Glomerular endothelial cell (primary cell): Measurements from ENCODE around the gene ASNS.

- RAMPAGE, long total RNA = no peak
Observed at GRCh38 chr7:96263256-96264055, 58.4 kb downstream of the SLC25A13 start.

DNA sequence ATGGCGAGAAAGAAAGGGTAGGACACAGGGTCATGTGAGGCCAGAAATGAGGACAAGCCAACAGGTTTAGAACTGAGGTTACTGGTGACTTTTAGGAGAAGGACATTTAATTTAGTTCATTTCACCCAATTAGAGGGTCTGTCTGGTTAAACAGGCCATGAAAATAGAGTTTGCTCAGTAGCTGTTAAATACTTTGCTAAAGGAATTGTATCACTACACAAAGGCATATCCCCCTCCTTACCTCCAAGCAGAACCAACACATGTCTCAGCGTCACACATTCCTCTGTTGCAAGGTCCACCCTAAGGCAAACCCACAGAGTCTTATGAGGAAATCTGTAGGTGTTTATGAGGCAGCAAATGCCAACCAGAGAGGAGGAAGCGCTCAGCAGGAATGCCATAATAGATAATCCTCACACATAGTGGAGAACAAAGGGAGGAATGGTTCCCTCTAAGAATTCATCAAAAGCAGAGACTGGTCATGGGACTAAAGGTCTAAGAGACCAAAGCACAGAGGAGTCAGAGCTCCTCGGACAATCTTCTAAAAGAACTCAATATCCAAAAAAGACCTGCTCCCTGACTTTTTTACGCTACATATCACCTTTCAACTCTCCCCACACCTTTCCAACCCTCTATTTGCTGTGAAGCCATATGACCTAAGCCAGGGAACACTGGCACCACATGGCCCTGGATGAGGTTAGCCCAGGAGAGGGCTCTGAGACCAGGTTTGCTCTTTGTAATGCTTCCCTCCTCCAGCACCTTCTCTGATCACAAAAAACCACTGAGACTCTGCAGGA is 7.4 kb downstream of the SLC25A13 start:
- RAMPAGE, long total RNA = no peak

DNA sequence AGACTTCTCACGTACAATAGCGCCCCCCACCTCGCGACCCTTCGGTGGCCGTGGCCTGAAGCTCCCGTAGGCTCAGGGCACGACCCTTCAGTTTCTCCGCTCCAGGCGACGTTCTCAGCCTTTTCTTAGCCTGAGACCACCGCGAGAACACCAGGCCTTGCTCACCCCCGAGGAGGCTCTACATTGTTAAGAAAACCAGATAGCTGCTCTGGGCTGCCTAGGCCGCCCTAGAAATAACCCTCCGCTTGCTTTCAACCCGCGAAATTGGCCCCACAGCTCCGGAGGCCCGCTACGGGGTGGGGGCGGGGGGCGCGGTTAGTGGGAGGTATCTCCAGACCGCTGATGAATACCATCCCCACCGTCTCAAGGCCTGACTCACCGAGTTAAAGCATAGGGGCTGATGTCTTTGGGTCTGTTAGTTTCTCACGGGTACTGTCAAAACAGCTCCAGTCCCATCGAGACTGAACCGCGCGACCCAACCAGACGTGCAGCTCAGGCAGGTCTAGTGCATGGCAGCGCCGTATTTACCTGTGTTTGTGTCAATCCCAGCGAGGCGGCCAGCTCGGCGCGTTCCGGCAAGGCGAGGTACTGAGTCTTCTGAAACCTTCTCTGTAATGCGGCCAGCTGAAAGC is 2.9 kb downstream of the DLX5 start:
- RAMPAGE, long total RNA = no peak

GRCh38 chr7:97291325-97291878 is 173.9 kb downstream of the SDHAF3 start:
- RAMPAGE, long total RNA = no peak

DNA sequence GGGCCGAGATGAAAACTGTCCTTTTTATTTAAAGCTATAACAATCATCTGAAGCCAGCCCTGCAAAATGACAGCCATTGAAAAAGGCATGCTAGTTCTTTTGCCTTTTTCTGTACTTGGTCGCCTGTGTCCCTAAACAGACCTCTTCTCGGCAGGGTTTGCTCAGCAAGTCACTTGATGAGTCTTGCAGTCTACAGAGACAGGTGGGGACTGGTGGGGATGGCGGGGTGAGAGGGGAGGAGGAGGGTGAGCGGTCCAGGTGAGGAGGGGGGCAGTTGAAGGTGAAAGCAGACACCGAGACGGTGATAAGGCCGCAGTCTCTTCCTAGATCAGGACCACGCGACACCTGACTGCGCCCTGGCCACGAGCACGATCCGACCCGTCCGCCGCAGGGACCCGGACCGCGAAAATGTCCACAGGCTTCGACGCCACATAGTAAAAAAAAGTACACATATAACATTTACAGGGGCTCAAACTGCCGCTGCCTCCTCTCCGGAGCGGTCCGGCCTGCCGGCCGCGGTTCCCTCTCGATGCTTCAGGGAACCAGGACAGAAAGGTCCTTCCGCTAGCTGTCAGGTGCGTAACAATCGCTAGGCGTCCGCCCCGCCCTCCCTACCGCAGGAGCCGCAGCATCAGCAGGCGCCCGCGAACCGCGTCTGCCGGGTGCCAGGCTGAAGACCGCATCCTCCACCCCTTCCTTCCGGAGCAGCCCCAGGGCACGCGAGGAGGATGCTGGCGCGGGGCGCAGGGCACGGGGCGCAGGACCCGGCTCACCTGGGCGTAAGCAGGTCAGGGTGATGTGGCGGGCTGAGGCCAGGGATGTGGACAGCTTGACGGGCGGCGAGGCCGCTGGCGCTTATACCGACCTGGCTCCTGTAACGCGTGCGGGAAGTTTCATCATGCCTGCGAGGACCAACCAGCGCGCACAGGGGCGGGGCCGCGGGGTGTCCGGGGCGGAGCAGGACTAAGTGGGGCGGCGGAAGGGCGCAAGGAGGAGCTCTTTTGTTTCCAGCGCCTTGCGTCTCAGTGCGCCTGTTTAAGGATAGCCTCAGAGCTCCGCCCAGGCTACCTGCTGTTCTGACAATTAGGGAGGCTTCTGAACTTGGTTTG is at the start of gene ASNS:
ASNS (minus strand) TSS at position 831 of the 1,109 bp plus-strand sequence.
- RAMPAGE, long total RNA = no peak

DNA sequence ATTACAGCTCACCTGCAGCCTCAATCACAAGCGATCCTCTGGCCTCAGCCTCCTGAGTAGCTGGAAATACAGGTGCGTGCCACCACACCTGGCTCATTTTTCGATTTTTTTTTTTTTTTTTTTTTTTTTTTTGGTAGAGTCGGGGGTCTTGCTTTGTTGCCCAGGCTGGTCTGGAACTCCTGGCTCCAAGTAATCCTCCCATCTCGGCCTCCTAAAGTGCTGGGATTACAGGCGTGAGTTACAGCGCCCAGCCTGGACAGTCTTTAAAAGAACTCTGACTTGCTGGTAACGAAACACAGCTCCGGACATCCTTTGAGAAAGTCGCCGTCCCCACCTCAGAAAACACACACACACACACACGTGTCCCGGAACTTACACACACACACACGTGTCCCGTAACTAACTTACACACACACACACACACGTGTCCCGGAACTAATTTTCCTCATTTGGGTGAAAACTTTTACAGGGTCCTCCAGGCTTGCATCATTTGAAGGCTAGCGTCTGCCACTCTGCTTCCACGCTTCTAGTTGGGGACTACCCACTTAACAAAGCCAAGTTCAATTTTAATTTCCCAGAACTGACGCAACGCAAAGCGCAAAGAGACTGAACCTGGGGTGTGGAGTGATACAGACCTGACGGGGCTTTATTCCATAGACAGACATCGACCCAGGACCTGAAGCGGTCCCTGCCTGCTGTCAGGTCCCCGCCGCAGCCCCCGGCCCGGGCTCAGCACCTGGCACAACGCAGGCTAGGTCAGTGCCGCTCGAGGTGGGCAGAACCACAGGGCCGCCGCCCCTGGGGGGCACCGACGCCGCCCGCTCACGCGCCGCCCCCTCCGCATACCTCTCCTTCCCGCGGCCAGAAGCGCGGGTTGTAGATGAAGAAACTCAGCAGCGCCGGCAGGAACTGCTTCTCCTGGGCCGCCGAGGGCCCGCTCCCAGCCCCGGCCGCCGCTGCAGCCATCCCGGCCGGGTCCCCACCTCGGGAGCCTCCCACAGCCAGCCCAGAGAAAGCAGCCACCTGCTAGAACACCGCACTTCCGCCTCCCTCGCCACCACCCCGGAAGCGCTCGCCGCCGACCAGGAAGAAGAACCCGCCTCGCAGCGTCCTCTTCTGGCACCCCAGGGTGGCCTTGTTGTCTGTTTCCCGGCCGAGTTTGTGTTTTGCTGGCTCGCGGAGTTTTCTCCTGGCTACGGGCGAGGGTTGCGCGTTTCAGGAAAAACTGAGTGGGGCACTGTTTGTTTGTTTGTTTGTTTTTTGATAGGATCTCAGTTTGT is 18.3 kb downstream of the OCM2 start:
- RAMPAGE, long total RNA = no peak

GRCh38 chr7:98106527-98106611 is 293 bp upstream of the LMTK2 start:
- RAMPAGE, long total RNA = no peak

DNA sequence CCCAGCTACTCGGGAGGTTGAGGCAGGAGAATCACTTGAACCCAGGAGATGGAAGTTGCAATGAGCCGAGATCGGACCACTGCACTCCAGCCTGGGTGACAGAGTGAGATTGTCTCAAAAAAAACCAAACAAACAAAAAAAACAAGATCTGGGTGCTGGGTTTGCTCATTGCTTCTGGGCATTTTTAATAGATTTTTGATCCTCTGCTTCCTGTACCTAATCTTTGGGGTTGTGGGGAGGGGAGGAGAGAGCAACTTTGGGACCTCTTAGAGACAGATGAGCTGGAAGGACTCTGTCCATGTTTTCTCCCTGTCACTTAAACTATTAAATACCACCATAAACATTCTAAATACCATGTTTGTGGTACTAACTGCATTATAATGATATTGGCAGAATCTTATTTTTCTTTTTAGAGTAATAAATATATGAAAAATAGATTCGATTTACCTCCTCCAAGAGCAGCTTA is 11.2 kb downstream of the LMTK2 start:
- RAMPAGE, long total RNA = no peak

DNA sequence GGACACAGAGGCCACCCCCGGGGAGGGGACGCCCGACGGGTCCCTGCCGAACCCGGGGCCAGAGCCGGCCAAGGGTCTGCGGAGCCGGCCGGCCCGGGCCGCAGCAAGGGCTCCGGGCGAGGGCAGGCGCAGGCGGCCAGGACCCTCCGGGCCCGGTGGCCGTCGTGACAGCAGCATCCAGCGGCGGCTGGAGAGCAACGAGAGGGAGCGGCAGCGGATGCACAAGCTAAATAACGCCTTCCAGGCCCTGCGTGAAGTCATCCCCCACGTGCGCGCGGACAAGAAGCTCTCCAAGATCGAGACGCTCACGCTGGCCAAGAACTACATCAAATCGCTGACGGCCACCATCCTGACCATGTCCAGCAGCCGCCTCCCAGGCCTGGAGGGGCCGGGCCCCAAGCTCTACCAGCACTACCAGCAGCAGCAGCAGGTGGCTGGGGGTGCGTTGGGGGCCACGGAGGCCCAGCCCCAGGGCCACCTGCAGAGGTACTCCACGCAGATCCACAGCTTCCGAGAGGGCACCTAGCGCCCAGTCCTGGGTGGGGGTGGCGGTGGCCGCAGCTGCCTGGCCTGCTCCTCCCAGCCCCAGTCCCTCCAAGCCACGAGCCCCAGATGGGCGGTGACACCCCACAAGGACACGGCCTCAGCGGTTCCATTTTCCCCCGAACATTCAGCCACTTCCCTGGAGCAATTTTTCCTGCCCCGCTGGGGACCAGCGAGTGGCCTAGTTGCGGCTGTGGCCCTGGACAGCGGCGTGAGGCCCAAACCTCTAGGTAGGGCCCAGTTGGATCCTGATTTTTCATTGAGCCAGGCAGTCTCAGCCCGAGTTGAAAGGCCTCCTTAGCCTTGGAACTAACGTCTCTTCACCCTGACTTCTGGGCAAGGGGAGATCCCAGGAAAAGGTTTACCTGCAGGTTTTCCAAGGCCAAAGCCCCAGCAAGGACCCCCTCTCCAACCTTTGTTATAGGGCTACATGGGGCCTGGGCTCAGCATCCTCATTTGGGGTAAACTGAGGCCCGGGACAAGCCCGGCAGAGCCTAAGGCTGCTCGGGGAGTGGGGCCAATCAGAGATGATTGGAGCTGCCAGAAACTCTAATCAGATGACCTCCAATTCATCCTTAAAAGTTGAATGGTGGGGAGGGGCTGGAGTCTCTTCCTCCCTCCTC is 1.5 kb downstream of the BHLHA15 start:
- RAMPAGE, long total RNA = no peak

DNA sequence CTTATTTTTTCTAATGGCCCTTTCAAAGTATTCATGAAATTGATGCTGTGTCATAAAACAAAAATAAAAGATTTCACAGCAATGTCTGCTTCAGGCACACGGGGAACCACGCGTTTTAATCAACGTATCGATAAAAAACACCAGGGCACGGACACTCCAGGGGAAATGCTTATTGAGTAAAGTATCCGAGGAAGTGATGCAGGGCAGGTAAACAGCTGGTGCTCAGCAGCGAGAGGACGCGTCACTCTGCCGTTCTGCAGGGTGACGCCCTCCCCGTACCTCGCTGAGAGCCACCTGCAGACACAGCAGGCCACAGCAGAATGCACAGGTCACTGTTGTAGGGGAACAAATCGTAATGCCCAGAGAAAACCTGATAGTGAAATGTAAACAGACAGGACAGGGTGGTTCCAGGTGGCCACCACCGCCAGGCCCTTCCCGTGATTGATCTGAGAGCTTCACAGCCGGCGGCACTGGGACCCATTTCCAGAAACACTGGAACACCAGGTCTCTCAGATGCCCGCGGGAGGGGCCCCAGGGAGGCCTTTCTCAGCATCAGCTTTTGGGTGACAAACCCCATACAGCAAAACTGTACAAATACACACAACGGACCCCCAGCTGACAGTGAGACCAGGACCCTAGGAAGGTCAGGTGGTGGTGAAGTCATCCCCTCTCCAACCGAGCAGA is 4.3 kb downstream of the BHLHA15 start:
- RAMPAGE, long total RNA = no peak

GRCh38 chr7:98300821-98301582 is 19.5 kb downstream of the BRI3 start:
- RAMPAGE, long total RNA = no peak

DNA sequence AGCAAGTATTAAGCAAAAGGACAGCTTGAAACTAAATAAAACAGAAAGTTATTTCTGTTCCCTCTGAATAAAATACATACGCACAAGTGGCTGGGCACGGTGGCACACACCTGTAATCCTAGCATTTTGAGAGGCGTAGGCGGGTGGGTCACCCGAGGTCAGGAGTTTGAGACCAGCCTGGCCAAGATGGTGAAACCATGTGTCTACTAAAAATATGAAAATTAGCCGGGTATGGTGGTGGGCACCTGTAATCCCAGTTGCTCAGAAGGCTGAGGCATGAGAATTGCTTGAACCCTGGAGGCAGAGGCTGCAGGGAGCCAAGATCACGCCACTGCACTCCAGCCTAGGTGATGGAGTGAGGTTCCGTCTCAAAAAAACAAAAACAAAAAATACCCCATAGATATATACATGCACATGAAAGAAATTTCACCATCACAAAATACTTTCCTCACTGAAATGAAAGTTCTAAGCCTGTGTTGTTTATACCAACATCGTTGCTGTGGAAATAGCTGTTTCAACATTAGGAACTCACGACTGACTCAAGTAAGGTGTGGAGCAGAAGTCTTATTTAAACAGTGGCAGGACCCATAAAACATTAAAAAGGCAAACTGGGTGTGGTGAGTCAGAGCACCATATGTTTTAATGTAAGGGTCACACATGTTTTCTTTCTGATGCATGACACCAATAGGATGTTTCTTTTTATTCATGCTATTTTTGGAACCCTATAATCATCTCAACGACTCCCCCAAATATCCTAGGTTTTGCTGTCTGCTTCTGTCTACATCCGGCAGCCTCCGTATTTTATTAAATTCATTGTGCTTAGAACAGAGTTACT is 48.4 kb downstream of the BAIAP2L1 start:
- RAMPAGE, long total RNA = no peak

DNA sequence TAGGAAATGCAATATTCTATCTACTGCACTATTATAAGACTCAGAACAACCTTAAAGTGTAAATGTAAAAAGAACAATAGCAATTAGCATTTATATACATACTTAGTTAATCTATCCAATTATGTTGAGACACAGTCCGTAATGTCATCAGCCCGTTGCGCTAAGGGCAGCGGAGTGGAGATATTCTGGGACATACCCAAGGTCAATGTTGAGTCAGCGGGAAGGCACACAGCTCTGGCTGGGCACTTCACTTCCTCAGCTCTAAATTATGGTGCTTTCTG is 43.3 kb downstream of the BAIAP2L1 start:
- RAMPAGE, long total RNA = no peak

- RAMPAGE, long total RNA = no peak
Observed at GRCh38 chr7:98369475-98369927, 31.4 kb downstream of the BAIAP2L1 start.

GRCh38 chr7:98371138-98371829 is 29.6 kb downstream of the BAIAP2L1 start:
- RAMPAGE, long total RNA = no peak

DNA sequence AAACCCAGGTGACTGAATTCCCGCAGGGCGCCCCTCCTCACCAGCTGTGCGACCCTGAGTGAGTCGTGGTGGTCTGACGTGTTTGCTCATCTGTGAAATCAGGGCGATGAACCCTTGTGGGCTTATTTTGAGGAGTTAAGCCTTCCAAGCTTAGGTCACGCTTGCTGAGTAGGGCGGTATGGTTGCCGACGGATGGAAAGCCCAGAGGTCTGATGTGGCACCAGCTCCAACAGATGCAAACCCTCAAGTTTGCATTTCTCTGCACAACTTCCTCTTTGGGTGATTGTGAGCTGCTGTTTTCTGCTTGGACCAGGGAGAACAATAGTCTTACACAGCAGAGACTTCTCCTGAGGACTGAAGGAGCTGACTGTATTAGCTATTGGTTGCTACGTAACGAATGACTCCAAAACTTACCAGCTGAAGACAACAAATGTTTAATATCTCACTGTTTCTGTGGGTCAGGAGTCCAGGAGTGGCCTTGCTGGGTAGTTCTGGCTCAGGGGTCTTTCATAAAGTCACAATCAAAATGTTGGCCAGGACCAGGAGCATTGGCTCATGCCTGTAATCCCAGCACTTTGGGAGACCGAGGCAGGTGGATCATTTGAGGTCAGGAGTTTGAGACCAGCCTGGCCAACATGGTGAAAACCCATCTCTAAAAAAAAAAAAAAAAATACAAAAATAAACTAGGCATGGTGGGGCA is 25.1 kb downstream of the NPTX2 start:
- RAMPAGE, long total RNA = no peak

DNA sequence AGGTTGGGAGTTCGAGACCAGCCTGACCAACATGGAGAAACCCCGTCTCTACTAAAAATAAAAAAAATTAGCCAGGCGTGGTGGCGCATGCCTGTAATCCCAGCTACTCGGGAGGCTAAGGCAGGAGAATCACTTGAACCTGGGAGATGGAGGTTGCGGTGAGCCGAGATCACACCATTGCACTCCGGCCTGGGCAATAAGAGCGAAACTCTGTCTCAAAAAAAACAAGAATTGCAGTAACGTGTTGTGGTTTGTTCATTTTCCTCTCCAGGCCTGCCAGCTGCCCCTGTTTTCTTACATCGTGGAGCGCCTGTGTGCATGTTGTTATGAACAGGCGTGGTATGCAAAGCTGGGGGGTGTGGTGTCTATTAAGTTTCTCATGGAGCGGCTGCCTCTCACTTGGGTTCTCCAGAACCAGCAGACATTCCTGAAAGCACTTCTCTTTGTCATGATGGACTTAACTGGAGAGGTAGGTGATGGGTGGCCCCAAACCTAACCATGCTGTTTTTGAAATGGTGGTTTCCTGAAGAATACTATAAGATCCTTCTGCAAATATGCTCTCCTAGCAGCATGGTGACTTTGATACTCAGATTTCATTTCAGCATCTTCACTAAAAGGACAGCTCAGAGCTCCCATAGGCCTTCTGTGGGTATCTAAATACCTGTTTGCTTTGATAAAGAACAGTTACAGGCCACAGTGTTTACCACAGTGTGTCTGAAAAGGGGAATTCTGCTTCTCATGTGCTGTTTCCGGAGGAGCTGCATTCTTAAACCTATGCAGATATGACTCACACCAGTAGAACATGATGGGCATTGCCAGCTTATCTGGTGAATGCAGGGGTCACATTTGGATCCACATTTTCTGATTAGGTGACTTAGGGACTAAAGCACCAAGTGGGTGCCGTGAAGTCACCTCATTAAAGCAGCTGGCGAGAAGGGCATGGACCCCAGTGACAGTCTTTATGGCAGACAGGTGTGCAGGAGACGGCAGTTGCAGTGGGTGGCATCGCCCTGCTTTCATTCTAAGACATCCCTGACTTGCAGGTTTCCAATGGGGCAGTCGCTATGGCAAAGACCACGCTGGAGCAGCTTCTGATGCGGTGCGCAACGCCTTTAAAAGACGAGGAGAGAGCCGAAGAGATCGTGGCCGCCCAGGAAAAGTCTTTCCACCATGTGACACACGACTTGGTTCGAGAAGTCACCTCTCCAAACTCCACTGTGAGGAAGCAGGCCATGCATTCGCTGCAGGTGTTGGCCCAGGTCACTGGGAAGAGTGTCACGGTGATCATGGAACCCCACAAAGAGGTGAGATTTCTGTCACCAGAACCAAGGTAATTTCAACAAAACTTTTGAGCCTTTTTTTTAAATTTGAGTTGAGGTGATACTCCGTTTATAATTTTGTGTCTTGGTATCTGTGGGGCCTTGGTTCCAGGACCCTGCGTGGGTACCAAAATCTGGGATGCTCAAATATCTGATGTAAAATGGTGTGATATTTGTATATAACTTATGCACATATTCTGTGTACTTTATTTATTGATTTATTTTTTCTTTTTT is 52.6 kb downstream of the TRRAP start:
- RAMPAGE, long total RNA = no peak

- RAMPAGE, long total RNA = no peak
Observed at GRCh38 chr7:99042338-99042901, 101.5 kb downstream of the SMURF1 start.

DNA sequence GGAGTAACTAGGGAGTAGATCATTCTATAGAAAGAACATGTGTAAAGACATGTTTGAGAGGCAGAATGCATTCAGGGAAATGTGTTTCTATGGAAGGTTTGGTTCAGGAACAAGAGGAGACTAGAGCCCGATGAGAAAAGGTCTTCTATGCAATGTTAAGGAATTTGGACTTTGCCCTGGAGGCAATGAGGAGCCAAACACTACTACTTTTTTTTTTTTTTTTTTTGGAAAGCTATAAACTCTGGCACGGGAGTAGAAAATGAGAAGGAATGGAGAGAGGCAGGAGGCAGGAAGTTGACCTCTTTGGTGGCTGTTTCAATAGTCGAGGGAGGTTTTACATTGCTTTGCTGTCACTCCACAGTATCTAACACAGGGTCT is 44.9 kb downstream of the SMURF1 start:
- RAMPAGE, long total RNA = no peak

- RAMPAGE, long total RNA = no peak
Observed at GRCh38 chr7:99103731-99104327, 40.1 kb downstream of the SMURF1 start.